Endothelial cell of umbilical vein (primary cell): ENCODE measurements around a stretch of chr2.

DNA sequence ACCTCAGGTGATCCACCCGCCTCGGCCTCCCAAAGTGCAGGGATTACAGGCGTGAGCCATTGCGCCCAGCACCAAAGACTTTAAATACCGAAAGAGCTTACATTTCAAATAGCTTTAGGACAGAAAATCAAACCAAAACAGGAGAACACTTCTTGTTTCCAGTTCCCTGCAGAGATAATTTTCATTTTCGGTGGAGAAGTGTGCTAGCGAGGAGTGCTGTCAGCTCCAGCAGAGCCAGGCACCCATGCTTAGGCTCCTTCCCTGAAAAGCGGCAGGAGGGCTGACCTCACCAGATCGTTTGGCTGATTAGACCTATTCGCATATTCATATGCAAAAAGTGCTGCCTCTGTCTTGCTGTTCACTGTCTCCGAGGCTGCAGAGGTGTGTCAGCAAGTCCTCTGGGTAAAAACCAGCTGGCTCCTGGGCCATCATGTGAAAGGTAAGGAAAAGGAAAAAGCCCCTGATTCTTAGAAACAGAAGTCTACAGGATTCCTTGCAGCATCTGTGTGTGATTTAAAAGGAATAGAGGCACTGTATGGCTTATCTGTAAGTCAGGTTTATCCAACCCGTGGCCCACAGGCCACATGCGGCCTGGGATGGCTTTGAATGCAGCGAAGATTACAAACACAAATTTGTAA is 225.7 kb upstream of the COPS8 start:
- PRO-cap, result no peak
CAGE:
- cytosol, long polyA minus RNA, result no peak
- cytosol, long polyA plus RNA, result no peak
- long polyA plus RNA, result no peak
- nucleus, long polyA minus RNA, result no peak
- nucleus, long polyA plus RNA, result no peak

GRCh38 chr2:237156389-237156889 is 70.8 kb downstream of the COPS8 start:
- PRO-cap, result no peak
CAGE:
- cytosol, long polyA minus RNA, result no peak
- cytosol, long polyA plus RNA, result no peak
- long polyA plus RNA, result no peak
- nucleus, long polyA minus RNA, result no peak
- nucleus, long polyA plus RNA, result no peak

- PRO-cap, result no peak
CAGE:
- cytosol, long polyA minus RNA, result no peak
- cytosol, long polyA plus RNA, result no peak
- long polyA plus RNA, result no peak
- nucleus, long polyA minus RNA, result no peak
- nucleus, long polyA plus RNA, result no peak
Measured at GRCh38 chr2:237181690-237182883, 96.4 kb downstream of the COPS8 start.

DNA sequence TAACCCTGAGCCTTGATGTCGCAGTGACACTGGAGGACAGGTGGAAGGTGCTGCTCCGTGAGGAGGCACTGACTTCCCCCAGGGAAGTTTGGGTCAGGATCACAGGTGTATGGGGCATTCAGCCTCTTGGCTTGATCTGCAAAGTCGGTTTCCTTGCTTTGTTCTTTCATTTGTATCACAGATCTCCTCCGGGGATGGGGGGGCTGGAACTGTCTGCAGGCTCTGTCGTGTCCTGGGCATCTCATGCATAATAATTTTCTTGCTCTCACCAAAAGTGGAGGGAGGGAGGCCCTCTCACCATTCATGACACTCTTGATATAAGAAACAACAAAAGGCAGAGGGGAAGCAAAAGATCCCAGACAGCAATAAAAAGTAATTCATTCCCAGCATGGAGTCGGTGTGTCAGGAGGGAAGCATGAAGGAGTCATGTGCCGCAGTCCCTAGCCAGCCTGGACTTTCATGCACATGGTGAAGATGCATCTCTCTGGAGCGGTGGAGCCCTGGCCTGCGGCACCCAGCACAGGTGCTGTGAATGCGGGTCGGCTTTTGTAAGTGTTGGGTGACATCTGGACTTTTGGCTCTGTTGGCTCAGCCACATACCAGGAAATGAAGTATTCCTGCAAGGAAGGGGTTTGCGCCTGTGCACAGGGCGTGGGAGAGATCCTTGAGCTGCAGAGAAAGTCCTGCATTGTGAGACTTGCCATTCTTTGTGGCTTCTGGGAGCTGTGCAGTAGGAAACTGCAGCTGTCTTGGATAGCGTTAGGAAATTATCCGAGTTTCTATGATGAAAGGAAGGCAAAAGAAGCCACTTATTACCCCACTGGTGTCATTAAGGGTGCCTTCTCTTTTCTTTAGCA is 119.3 kb downstream of the COPS8 start:
- PRO-cap, result no peak
CAGE:
- cytosol, long polyA minus RNA, result no peak
- cytosol, long polyA plus RNA, result no peak
- long polyA plus RNA, result no peak
- nucleus, long polyA minus RNA, result no peak
- nucleus, long polyA plus RNA, result no peak

- PRO-cap, result no peak
CAGE:
- cytosol, long polyA minus RNA, result no peak
- cytosol, long polyA plus RNA, result no peak
- long polyA plus RNA, result no peak
- nucleus, long polyA minus RNA, result no peak
- nucleus, long polyA plus RNA, result no peak
Measured at GRCh38 chr2:237290325-237290838, 123.6 kb downstream of the COL6A3 start.

- PRO-cap, result no peak
CAGE:
- cytosol, long polyA minus RNA, result no peak
- cytosol, long polyA plus RNA, result no peak
- long polyA plus RNA, result no peak
- nucleus, long polyA minus RNA, result no peak
- nucleus, long polyA plus RNA, result no peak
Measured at GRCh38 chr2:237321075-237321606, 92.8 kb downstream of the COL6A3 start.

GRCh38 chr2:237327126-237327729 is 86.7 kb downstream of the COL6A3 start:
- PRO-cap, result no peak
CAGE:
- cytosol, long polyA minus RNA, result no peak
- cytosol, long polyA plus RNA, result no peak
- long polyA plus RNA, result no peak
- nucleus, long polyA minus RNA, result no peak
- nucleus, long polyA plus RNA, result no peak

DNA sequence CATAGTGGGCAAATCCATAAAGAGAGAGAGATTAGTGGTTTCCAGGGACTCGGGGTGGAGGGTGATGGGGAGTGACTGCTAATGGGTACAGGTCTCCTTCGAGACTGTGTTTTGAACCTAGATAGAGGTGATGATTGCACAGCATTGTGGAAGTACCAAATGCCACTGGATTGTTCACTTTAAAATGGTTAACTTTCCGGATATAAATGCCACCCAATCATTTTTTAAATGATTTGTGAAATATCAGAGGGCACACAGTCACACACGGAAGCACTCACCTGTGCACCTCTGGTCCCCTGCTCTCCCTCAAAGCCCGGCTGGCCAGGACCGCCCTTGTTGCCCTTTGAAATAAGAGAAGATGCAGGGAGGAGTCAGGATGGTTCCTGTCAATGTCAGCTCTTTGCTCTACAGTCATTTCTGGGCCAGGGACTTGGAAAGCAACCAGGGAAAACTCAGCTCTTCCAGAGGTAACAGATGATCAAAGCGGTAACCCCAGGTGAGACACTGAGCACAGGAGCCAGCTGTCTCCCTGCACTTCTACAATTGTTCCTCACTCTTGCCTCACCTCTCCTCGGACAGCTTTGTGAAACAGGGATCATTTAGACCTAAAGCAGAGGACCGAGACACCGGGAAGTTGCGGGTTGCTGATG is 60.8 kb downstream of the COL6A3 start:
- PRO-cap, result no peak
CAGE:
- cytosol, long polyA minus RNA, result no peak
- cytosol, long polyA plus RNA, result no peak
- long polyA plus RNA, result no peak
- nucleus, long polyA minus RNA, result no peak
- nucleus, long polyA plus RNA, result no peak

- PRO-cap, result no peak
CAGE:
- cytosol, long polyA minus RNA, result no peak
- cytosol, long polyA plus RNA, result no peak
- long polyA plus RNA, result no peak
- nucleus, long polyA minus RNA, result no peak
- nucleus, long polyA plus RNA, result no peak
Measured at GRCh38 chr2:237383860-237384564, 30.0 kb downstream of the COL6A3 start.

- PRO-cap, result no peak
CAGE:
- cytosol, long polyA minus RNA, result no peak
- cytosol, long polyA plus RNA, result no peak
- long polyA plus RNA, result no peak
- nucleus, long polyA minus RNA, result no peak
- nucleus, long polyA plus RNA, result no peak
Measured at GRCh38 chr2:237406232-237406631, 7.7 kb downstream of the COL6A3 start.

- PRO-cap, result no peak
CAGE:
- cytosol, long polyA minus RNA, result no peak
- cytosol, long polyA plus RNA, result no peak
- long polyA plus RNA, result no peak
- nucleus, long polyA minus RNA, result no peak
- nucleus, long polyA plus RNA, result no peak
Measured at GRCh38 chr2:237434722-237435408, 20.9 kb upstream of the COL6A3 start.

- PRO-cap, result no peak
CAGE:
- cytosol, long polyA minus RNA, result no peak
- cytosol, long polyA plus RNA, result no peak
- long polyA plus RNA, result no peak
- nucleus, long polyA minus RNA, result no peak
- nucleus, long polyA plus RNA, result no peak
Measured at GRCh38 chr2:237438075-237438659, 24.2 kb upstream of the COL6A3 start.

DNA sequence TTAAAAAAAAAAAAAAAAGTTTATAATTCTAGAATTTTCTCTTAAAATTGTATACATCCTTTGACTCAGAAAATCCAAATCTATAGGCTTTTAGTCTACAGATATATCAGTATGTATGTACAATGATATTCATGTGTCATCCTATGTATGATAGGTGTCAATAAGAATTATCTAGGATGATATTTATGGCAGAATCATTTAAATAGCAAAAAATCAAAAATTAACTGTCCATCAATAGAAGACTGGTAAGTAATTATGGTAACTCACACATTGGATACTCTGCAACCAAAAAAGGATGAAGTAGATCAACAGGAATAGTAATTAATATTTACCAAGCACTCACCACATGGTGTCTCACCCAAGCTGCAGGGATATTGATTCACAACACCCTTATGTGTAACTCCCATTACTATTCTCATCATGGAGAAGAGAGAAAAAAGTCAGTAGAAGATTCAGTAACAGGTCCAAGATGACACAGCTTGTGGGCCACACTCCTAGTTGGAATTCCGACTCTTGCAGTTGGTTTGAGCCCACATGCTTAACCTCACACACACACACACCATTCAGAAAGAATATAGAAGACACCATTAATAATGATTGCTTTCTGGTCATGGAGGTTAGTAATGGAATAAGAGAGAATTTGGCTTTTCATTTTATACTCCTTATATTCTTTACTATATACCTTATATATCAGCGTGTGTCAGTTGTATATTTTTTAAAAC is 1.8 kb upstream of the MLPH start:
- PRO-cap, result no peak
CAGE:
- cytosol, long polyA minus RNA, result no peak
- cytosol, long polyA plus RNA, result no peak
- long polyA plus RNA, result no peak
- nucleus, long polyA minus RNA, result no peak
- nucleus, long polyA plus RNA, result no peak

DNA sequence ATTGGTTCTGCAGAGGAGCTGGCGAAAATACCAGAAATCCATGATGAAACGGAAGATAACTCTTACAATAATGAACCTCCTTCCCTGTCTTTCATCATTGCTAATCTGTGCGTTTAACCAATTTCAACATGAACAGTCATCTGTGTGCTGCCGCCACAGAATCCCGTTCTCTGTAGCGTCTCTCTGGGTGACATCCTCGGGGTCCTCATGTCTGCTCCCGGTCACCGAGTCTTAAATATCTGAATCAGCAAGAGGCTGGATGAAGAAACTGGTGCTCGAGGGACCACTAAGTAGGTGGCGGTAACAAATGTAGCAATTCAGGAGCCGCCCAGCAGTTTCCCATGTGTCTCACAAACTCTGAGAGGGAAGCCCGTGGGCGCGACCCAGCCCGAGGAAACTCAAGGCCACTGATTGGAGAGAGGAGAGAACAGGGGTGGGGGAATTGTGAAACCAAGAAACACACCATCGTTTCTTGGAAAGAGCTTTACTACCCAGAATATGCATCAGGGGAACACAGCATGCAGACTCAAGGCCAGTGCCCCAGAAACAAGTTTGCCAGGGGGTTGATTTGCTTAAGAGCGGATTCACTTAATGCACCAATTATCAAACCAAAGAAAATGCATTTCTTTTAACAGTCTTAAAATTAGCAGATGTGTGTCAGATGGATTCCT is 10.7 kb downstream of the MLPH start:
- PRO-cap, result no peak
CAGE:
- cytosol, long polyA minus RNA, result no peak
- cytosol, long polyA plus RNA, result no peak
- long polyA plus RNA, result no peak
- nucleus, long polyA minus RNA, result no peak
- nucleus, long polyA plus RNA, result no peak

DNA sequence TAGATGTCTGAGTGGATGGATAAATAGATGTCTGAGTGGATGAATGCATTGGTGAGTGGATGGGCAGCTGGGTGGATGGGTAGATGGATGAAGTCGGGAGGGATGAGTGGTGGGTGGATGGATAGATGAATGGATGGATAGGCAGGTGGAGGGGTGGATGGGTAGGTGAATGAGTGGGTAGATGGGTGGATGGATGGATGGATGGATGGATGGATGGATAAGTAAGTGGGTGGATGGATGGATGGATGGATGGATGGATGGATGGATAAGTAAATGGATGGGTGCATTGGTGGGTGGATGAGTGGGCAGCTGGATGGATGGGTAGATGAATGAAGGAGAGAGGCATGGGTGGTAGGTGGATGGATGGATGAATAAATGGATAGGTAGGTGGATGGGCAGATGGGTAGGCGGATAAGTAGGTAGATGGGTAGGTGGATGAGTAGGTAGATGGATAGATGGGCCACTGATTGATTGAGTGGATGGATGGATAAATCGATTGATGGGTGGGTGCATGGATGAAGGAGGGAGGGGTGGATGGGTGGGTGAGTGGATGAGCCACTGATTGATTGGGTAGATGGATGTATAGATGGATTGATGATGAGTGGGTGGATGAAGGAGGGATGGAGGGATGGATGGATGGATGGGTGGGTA is 30.6 kb downstream of the MLPH start:
- PRO-cap, result no peak
CAGE:
- cytosol, long polyA minus RNA, result no peak
- cytosol, long polyA plus RNA, result no peak
- long polyA plus RNA, result no peak
- nucleus, long polyA minus RNA, result no peak
- nucleus, long polyA plus RNA, result no peak

- PRO-cap, result no peak
CAGE:
- cytosol, long polyA minus RNA, result no peak
- cytosol, long polyA plus RNA, result no peak
- long polyA plus RNA, result no peak
- nucleus, long polyA minus RNA, result no peak
- nucleus, long polyA plus RNA, result no peak
Measured at GRCh38 chr2:237520083-237520875, 33.2 kb downstream of the MLPH start.

DNA sequence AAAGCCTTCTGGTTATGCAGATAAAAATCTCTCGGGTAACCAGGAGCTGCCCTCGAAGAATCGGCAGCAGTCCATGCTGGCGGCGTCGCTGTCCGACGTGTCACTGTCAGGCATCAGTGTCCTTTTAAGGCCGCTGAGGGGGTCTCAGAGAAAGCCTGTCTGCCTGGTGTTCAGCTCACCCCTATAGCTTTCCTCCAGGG is 28.0 kb upstream of the PRLH start:
- PRO-cap, result no peak
CAGE:
- cytosol, long polyA minus RNA, result no peak
- cytosol, long polyA plus RNA, result no peak
- long polyA plus RNA, result no peak
- nucleus, long polyA minus RNA, result no peak
- nucleus, long polyA plus RNA, result no peak

DNA sequence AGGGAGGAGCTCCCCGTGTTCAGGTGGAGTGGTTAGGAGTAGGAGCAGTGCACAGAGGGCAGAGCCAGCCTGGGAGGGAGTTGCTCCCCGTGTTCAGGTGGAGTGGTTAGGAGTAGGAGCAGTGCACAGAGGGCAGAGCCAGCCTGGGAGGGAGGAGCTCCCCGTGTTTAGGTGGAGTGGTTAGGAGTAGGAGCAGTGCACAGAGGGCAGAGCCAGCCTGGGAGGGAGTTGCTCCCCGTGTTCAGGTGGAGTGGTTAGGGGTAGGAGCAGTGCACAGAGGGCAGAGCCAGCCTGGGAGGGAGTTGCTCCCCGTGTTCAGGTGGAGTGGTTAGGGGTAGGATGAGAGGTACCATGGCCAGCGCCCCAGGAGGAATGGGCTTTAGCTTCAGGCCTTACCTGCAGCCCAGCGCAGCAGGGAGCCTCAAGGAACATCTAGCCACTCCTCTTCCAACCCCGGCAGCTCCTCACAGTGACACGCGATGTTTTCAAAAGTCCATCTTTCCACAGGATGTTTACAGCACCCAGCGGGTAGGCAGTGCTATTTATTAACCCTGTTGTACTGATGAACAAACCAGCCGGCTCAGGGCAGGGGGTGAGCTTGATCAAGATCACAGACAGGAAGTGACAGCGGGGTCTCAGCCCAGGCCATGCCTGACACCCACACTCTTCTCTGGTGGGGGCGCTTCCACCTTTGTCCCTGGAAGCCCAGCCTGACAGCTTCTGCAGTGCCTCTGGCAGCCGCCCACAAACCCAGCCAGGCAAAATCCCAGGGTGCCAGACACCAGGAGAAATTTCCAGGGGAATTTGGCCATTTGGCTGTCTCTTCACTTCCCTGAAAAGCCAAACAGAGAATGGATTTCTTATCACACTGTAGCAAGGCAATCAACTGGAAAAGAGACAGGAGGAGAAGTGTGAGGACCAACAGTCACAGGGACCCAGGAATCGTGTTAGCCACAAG is 18.6 kb upstream of the PRLH start:
- PRO-cap, result no peak
CAGE:
- cytosol, long polyA minus RNA, result no peak
- cytosol, long polyA plus RNA, result no peak
- long polyA plus RNA, result no peak
- nucleus, long polyA minus RNA, result no peak
- nucleus, long polyA plus RNA, result no peak

GRCh38 chr2:237600095-237600930 is 9.8 kb upstream of the RAB17 start:
- PRO-cap, result bidirectional peak, plus-strand start at chr2:237600479, minus-strand start at chr2:237600504
CAGE:
- cytosol, long polyA minus RNA, result no peak
- cytosol, long polyA plus RNA, result no peak
- long polyA plus RNA, result no peak
- nucleus, long polyA minus RNA, result no peak
- nucleus, long polyA plus RNA, result no peak

GRCh38 chr2:237693537-237694250 is 66.3 kb downstream of the LRRFIP1 start:
- PRO-cap, result no peak
CAGE:
- cytosol, long polyA minus RNA, result no peak
- cytosol, long polyA plus RNA, result no peak
- long polyA plus RNA, result no peak
- nucleus, long polyA minus RNA, result start-site peak on the plus strand at chr2:237693538-237693685, 96 reads; start-site peak on the minus strand at chr2:237693736-237693962, 18 reads; start-site peak on the plus strand at chr2:237693849-237693957, 24 reads; start-site peak on the plus strand at chr2:237694097-237694122, 50 reads
- nucleus, long polyA plus RNA, result no peak